Fibroblast of villous mesenchyme (primary cell): ENCODE results near the genes ERBB3, SLC39A5, SPRYD4 and RBMS2.

DNA sequence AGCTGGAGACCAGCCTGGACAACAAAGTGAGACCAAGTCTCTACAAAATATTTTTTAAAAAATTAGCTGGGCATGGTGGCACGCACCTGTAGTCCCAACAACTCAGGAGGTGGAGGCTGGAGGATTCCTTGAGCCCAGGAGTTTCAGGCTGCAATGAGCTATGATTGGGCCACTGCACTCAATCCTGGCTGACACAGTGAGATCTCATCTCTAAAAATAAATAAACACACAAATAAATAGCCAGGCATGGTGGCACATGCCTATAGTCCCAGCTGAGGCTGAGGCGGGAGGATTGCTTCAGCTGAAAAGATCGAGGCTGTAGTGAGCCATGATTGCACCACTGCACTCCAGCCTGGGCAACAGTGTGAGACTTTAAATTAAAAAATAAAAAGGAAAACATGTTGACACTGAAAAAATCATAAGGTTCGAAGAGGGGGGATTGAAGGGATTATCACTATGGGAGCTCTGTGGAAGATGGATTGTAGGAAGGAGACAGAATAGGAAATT lies 13.2 kb downstream of the DGKA start:
- CAGE, long polyA plus RNA: no peak

DNA sequence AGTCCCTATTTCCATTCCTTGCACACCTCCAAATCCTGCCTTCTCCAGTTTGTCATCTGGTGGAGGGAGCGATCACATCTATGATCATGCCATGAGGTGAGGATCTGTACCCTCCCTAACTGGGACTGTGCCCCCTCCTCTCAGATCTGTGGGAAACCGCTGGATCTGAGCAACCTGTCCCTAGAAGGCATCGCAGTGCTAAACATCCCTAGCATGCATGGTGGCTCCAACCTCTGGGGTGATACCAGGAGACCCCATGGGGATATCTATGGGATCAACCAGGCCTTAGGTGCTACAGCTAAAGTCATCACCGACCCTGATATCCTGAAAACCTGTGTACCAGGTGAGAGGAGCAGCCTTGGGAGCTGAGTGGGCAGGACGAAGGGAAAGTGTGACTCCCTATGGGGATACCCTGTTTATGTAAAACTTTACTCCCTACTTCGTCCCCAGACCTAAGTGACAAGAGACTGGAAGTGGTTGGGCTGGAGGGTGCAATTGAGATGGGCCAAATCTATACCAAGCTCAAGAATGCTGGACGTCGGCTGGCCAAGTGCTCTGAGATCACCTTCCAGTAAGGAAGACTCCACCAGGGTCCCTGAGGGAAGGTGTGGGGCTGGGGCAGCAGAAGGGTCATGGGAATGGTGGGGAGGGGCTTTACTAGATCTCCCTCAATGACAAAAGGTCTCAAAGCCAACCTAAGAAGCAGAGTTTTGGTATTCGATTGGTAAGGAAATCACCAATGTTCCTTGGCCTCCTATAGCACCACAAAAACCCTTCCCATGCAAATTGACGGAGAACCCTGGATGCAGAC lies 13.0 kb downstream of the PMEL start:
- CAGE, long polyA plus RNA: no peak

GRCh38 chr12:55953401-55954522 lies 12.1 kb downstream of the PMEL start:
- CAGE, long polyA plus RNA: no peak

DNA sequence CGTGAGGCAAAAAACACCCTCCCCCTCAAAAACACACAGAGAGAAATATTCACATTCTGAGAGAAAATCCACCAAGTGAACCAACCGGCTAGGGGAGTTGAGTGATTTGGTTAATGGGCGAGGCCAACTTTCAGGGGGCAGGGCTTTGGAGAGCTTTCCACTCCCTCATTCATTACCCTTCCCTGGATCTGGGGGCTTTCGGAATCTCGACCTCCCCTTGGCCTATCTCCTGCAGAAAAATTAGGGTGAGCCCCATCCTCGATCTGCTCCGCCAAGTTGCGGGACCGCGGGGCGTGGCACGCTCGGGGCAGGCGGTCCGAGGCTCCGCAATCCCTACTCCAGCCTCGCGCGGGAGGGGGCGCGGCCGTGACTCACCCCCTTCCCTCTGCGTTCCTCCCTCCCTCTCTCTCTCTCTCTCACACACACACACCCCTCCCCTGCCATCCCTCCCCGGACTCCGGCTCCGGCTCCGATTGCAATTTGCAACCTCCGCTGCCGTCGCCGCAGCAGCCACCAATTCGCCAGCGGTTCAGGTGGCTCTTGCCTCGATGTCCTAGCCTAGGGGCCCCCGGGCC lies at the start of gene ERBB3:
TSS of gene ERBB3 (plus strand) at position 476 of the 575 bp plus-strand sequence.
- CAGE, long polyA plus RNA: no peak

DNA sequence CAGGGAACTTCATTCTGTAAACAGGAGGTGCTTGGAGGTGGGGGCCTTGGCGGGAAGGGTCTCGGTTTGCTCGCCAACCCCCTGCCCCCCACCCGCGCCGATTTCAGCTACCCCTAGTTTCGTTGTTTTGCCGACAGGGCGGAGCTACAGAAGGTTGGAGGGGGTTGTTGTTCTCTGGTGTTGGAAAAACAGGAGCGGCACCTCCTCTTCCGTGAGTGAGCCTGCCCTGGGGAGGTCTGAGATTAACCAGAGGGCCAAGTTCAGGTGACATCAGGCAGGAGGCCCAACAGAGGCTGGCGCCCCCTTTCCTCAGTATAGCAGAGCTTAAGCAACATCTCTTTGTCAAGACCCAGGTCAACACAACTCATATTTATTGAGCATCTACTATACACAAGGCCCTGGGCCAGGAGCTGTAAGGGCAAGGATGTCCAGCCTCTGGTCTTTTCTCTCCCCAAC lies 753 bp downstream of the ERBB3 start:
- CAGE, long polyA plus RNA: no peak

GRCh38 chr12:56102968-56103635 lies 1.3 kb upstream of the PA2G4 start:
- CAGE, long polyA plus RNA: no peak

DNA sequence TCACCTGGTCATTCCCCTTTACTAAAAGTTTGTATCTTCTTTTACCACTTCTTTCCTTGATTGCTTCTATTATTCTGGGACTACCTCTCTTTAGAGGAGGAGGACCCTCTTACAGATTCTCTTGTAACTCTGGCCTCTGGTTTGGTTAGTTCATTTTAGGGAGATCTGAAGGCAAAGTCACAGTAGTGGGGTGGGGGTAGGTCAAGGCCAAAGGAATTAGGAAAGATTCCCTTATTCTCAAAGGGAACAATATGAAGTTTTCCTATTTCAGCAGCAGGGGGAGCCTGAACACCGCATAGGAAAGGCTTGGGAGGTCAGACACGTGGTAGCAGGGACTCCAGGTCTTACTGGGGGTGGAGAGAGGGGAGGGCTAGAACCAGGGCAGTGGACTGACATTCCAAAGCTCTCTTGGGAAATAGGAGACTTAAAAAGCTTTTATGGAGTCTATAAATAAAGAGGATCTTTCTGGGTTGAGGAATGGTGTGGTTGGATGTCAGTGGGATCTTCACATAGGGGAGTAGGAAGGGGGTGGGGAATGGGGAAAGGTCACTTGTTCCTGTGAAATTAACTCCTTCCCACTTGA lies 1.3 kb downstream of the ZC3H10 start:
- CAGE, long polyA plus RNA: no peak

DNA sequence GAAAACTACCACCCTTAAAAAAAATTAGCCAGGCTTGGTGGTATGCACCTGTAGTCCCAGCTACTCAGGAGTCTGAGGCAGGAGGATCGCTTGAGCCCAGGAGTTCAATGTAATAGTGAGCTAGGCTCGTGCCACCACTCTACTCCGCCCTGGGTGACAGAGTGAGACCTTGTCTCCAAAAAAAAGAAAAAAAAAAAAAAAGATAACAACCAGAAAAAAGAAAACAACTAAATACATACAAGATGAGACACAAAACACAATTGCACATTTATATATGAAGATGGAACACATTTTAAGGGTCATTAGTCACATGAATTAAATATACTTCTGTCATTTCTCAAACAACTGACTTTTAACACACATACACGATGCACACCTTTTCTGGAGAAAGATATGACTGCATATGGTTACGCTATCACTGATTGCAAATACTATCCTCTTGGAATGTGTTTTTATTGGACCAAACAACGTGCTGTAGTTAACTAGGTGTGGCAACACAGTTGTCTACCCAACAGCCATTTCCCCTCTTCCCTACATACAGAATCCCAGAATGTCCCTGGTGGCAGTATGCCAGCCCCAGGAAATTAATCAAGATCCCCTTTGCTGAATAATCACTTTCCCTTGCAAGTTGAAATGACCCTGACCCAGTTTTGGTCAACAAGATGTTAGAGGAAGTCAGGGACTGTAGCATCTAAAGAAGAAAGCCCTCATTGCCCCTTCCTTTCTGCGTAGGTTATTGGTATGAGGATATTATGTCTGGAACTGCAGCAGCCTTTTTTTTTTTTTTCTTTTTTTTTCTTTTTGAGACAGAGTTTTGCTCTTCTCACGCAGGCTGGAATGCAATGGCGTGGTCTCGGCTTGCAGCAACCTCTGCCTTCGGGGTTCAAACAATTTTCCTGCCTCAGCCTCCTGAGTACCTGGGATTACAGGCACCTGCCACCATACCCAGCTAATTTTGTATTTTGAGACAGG lies 5.7 kb upstream of the MYL6B start:
- CAGE, long polyA plus RNA: no peak

GRCh38 chr12:56162969-56163254 lies 4.8 kb downstream of the MYL6 start:
- CAGE, long polyA plus RNA: no peak

DNA sequence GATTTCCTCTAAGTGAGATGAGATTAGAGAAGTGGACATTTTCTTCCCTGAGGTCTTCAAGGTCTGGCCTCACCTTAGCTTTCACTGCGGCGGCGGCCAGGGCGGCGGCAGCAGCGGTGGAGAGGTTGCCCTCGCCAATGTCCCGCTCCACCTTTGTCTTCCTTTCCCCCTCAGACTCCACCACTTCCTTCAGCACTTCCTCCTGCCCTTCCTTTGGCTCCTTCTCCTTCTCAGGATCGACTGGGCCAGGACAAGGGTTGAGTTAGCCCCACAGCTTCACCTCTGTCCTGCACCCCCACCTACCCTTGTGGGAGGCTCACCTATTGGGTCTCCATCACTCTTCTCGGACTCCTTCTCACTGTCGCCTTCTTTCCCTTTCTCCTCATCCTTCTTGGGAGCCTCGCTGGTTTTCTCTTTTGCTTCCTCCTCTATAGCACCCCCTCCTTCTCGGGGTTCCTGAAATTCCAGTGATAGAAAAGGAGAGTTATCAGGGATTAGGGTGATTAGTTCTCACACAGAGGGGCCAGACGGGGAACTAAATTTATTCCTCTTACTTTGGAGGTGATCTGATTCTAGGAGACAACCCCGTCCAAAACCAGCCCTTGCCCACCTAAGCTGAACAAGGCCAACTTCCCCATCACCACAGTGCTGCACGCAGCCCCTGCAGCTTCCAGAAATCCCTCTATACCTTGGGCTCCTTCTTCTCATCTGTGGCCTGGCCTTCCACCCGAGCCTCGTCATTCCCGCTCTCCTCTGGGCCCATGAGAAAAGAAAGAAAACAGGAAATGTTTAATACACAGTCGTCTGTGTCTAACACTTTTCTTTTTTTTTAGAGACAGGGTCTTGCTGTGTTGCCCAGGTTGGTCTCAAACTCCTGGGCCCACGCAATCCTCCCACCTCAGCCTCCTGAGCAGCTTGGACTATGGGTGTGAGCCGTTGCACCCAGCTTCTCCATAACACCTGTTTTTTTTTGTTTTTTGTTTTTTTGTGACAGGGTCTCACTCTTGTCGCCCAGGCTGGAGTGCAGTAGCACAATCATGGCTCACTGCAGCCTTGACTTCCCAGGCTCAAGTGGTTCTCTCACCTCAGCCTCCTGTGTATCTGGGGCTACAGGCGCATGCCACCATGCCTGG lies 11.7 kb downstream of the MYL6 start:
- CAGE, long polyA plus RNA: no peak

GRCh38 chr12:56171140-56171674 lies 13.0 kb downstream of the MYL6 start:
- CAGE, long polyA plus RNA: no peak

GRCh38 chr12:56206559-56207030 lies 15.1 kb downstream of the RNF41 start:
- CAGE, long polyA plus RNA: no peak

DNA sequence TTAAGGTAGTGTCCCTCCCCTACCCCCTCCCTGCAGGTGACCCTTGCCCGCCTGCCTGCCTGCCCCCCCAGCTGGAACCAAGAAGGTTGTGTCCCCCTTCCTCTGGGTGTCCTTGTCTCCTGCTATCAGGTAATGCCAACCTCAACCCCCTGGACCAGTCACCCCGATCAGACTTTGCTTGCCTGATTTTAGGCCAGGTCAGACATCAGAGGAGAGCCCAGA lies at the start of gene SLC39A5:
TSS of gene SLC39A5 (plus strand) at position 58 of the 222 bp plus-strand sequence.
- CAGE, long polyA plus RNA: no peak

DNA sequence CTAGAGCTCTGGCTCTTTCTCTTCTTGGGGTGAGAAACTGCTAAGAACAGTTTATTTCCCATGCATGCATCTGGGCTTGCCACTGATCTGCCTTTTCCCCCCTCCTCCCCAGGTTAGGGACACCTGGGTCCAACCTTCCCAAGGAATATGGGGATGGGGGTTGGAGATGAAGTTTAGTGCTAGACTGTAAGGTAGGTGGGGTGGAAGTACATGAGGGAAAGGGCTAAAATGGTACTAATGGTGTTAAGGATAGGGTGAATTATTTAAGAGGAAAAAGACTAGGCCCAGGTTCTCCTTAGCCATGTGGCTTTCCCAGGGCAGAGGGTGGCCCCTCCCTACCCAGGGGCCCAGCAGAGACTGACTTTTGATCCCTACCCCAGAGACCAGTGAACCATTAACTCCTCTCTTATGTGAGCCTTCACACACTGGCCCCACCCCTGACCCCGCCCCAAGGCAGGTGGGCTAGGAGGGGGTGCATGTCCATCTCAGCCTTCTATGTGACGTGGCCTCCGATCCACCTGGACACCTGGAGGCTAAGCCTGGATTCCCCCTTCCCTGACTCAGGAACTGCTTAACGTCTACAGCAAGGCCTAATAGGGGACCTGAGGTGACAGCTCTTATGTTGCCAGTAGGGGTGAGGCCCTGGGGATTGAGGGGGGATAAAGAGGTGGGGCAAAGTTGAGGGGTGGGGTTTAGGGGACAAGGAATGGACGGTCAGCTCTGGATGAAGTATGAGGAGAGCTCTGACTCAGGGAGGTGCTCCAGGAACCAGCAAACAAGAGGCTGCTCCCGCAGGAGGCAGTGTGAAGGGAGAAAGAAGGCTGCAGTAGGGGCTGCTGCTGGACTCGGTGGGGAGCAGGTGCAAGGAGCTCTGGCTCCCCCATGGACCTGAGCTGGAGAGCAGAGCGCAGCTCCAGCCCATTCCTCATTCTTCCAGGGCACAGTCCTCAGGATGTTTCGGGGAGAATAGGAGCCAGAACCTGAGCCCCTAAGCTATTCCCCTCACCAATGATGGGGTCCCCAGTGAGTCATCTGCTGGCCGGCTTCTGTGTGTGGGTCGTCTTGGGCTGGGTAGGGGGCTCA lies 757 bp downstream of the SLC39A5 start:
- CAGE, long polyA plus RNA: no peak

- CAGE, long polyA plus RNA: no peak
These were observed 456 bp downstream of the CNPY2 start for GRCh38 chr12:56315264-56315800.

- CAGE, long polyA plus RNA: start-site peak on the plus strand at chr12:56468568-56468655, 1,844 and 884 reads in 2 replicates
These were observed at the start of gene SPRYD4 for GRCh38 chr12:56468320-56468723. SPRYD4 (plus strand) TSS chr12:56468578.

- CAGE, long polyA plus RNA: no peak
These were observed 630 bp downstream of the SPRYD4 start for GRCh38 chr12:56468780-56469636.

GRCh38 chr12:56496758-56497075 lies 8.8 kb upstream of the GLS2 start:
- CAGE, long polyA plus RNA: no peak

GRCh38 chr12:56521183-56521631 lies 413 bp upstream of the RBMS2 start:
- CAGE, long polyA plus RNA: no peak

DNA sequence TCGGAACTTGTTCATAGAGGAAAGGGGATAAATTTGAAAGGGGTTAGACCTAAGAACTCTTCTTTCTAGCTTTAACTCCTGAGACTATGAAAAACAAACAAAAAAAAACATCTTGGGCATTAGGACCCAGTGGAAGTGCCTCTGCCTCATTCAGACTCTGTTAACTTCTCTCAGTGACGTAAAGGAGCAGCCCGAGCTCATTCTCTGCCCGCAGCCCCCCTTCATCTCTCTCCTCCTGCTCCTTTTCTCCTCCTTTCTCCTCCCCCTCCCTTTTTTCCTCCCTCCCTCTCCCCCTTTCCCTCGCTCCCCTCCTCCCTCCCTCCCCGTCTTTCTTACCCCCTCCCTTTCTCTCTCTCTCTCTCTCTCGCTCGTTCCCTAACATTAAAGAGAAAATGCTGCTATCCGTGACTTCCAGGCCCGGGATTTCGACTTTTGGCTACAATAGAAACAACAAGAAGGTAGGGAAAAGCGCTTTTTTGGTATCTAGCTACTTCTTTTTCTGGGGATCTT lies at the start of gene RBMS2:
TSS of gene RBMS2 (plus strand) at position 189 of the 510 bp plus-strand sequence.
- CAGE, long polyA plus RNA: no peak